ENCODE data around the genes RRBP1, BANF2 and SCP2D1.

DNA sequence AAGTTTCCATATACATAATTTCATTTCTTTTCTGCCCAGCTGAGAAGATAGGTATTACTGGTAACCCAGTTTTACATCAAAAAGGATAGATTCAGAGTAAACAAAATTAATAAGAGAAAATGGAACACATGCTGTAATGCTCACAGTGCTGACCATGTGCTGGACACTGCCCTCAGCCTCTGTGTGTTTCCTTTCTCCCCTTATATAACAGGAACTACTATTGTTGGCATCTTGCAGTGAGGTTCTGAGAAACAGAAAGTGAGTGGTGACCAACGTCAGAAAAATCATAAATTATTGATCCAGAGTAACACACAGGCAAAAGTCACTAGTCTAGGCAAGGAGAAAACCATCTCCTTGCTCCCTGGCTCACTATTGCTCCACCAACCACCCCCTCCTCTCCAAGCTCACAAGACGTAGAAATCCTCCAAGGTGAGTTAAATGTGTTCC, 89.8 kb downstream of the KIF16B start:
- RRBS: no CpG with 5 or more reads among the region's 2 CpGs

DNA sequence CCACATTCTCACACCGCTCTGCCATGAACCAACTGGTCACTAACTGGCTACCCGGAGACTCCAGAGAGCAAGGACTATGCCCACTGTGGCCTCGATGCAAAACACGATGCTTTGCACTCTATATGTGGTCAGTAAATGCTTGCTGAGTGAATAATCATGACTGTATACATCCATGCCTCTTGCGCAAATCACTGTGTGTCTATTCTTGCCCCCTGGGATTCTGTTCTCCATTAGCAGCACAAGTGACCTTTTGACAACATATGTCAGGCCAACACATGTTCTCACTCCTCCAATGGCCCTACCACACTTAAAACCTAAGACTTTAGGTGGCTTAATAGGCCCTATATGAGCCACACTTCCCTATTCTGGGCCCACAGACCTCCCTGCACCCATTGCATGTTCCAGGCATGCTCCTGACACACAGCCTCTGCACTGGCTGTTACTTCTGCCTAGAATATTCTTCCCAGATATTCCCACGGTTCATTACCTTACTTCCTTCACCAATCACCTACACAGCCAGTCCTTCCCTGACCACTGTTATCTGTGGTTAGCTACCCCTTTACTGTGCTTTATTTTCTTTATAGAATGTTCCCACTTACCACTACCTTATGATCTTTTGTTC, 16.8 kb downstream of the KIF16B start:
- RRBS: no CpG with 5 or more reads among the region's 6 CpGs

- RRBS: no CpG with 5 or more reads among the region's 1 CpG
Measured at GRCh38 chr20:16569471-16569871, 3.8 kb downstream of the KIF16B start.

GRCh38 chr20:17202525-17203218, 24.2 kb upstream of the PCSK2 start:
- RRBS: no CpG with 5 or more reads among the region's 12 CpGs

DNA sequence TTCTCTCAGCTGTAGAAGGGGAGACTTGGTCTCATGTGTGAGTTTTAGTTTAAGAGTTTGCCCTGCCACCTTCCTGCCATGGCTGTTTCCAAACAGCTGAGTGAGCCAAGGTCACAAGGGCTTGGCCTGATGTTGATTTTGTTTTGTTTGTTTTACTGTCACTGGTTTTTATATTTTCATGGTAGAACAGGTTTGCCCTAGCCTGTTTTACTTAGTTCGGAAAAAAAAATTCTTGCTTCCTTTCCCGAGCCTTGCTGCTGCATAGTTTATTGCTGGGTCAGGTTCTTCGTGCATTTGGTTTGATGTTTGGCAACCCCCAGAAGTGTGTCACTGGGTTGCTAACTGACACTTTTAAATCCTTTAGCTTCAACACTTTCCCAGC, 35.4 kb downstream of the DSTN start:
- RRBS: no CpG with 5 or more reads among the region's 3 CpGs

- RRBS: no CpG with 5 or more reads among the region's 15 CpGs
Measured at GRCh38 chr20:17611392-17611912, 41.6 kb downstream of the DSTN start.

- RRBS: no CpG with 5 or more reads among the region's 27 CpGs
Measured at GRCh38 chr20:17634702-17635776, 47.0 kb downstream of the RRBP1 start.

GRCh38 chr20:17682071-17682400, at the start of gene RRBP1:
Gene RRBP1 (minus strand): TSS chr20:17682242.
- RRBS: 2% methylated on average over 33 of the region's 45 CpGs

GRCh38 chr20:17699676-17700219, at the start of gene BANF2:
Gene BANF2 (plus strand): TSS chr20:17699966.
- RRBS: no CpG with 5 or more reads among the region's 3 CpGs

DNA sequence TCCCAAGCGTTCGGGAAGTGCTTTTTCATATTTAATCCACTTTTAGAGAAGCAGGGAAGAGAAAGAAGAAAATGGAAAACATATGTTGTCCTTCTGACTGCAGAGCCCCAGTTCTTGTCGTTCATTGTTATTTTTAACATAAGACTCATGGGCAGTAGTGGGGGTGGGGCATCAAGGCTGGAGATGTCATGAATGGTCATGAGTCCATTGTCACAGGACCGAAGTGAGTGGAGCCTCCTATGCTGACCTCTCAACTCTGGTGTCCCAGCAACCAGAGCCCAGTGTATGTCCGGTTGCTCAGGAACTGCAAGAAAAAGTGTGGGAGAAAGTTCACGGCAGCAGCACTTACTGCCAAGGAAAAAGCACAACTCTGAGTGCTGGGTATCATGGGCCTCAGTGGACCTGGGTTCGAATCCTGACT, 108.6 kb downstream of the BANF2 start:
- RRBS: no CpG with 5 or more reads among the region's 7 CpGs

- RRBS: no CpG with 5 or more reads among the region's 10 CpGs
Measured at GRCh38 chr20:17843533-17844263, 124.9 kb downstream of the SNX5 start.

DNA sequence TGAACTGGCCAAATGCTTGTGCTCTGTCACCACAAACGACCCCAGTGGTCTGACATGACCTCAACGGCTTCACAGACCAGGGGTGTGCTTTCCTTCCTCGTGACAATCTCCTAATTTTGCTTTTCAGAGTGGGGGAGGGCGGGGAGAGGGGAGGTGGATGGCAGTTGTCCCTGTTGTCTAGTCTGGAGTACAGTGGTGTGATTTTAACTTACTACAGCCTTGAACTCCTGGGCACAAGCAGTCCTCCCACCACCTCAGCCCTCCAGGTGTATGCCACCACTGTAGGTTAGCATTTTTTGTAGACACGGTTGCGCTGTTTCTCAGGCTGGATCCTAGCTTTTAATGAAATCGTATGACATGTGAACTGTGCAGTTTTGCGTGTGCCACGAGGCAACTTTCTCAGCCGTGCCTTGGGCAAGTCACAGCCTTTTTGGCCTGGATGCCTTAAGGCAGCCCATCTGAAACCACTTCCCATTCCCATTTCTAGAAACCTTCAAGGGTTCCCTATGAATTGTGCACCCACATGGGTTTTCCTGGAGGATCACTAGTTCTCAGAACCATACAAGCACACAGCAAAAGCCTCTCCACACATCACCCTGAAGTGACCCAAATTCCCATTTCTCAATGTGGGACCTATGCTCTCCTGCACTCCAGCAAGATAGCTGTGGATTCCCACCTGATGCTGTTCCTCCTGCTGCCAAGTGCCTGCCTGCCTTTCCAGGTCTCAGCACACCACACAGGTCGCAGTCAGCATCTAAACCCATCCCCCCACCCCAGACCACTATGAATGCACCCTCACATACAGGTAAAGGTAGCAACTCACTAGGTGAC, 29.0 kb downstream of the SNX5 start:
- RRBS: no CpG with 5 or more reads among the region's 11 CpGs

DNA sequence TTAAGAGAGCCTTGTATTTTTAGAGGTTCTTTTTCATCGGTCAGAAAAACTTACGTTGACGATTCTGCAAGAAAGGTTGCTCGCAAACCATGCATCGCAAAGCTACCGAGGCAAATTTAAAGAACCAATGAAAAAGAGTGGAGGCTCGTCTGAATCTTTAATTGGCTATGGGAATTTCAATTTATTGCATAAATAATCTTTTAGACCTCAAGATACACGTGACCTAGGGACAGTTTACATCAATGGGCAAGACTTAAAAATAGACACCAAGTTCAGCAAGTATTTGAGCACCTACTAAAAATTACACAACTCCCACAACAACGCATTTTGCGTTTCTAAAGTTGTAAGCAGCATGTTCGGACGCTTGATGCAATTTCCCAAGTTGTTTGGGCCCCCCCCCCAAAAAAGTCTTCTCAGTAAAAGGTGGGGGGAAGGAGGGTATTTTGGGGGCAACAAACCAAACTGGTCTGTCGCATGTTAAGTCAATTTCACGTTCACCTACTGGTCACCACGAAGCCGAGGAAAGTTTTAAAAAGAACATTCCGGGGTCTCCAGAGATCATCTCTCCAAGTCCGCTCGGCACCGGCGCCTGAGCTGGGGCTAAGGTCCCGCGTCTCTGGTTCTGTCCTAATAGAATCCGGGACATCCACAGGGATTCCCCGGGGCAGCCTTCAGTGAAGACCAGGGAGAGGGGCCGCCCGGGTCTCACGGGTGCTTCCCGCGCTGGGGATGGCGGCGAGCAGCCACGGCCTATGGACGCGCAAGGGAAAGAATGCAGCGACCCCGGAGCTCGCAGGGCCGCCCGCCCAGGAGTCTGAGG, 844 bp downstream of the SNX5 start:
- RRBS: 1% methylated on average over 16 of the region's 40 CpGs

GRCh38 chr20:17971498-17972138, 2.8 kb downstream of the MGME1 start:
- RRBS: no CpG with 5 or more reads among the region's 7 CpGs

DNA sequence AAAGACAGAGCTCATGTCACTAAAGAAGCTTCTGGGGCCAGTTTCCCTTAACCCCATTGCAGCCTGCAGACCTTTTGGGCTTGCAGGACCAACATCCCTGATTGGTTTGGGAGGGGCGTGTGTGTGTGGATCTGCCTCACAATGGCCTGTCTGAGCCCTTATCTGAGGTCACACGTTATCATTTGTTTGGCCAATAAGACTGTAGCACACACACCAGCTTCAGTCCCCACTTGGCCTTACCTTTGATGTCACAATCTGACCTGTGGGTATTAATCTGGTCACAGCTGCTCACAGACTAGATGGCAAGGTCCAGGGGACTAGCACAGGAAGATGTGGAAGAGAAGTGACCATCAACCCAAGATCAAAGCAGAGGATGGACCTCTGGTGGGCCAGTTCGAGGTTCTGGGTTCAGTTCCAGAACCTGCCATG, at the start of gene SCP2D1:
Gene SCP2D1 (plus strand): TSS at position 298 of the 429 bp plus-strand sequence.
- RRBS: no CpG with 5 or more reads among the region's 3 CpGs

GRCh38 chr20:19284270-19285043, 72.0 kb downstream of the SLC24A3 start:
- RRBS: no CpG with 5 or more reads among the region's 3 CpGs

DNA sequence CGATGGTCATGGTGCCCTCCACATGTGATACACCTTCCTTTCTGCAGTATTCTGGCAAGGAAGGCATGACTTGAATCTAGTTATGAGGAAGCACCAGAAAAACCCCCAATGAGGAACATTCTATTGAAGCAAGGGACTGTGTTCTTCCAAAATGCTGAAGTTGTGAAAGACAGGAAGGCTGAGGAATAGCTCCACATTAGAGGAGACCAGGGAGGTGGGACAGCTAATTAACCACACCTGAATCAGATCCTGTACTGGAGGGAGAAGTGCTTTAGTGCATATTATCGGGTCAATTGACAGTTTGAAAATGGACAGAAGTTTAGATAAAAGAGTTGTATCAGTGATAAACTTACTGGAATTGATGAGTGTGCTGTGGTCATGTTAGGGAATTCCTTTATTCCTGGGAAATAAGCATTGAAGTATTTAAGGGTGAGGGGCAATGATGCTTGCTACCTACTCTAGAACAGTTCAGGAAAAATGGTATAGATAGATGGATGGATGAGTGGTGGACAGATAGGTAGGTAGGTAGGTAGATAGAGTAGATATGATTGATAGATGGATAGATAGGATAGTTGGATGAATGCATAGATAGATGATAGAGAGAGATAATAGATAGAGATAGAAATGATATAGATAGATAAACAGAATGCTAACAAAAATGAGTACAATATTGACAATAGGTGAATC, 118.6 kb downstream of the SLC24A3 start:
- RRBS: no CpG with 5 or more reads among the region's 2 CpGs

DNA sequence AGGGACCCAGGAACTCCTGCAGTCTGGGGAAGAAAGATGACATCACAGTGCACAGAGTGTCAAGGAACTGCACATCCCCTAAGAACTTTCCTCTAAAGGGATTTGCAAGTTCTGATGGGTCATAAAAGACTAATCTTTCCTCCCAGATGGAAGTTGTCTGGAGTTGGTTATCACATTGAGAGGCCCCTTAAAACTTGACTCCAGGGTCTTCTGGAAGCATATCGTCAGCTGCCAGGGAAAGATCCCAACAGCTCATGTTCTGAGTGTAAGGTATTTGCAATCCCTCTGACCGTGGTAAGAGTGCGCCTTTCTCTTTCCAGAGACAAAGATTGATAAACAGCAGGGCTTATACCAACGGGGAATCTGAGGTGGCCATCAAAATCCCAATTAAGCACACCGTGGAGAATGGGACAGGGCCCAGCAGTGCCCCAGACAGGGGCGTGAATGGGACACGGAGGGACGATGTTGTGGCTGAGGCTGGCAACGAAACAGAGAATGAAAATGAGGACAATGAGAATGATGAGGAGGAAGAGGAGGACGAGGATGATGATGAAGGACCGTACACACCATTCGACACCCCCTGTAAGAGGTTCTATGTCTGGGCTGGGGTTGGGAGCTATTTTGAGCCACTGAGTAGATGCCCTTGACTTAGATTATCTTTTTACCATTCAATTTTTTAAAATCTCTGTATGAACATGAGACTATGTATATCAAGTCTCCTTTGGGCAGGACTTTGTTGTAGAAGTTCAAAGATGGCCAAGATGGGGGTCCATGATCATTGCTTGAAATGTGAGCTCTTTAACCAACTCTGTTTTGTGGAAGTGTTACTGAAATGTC, 73.1 kb upstream of the RIN2 start:
- RRBS: no CpG with 5 or more reads among the region's 12 CpGs

GRCh38 chr20:19758807-19759421, 856 bp downstream of the RIN2 start:
- RRBS: 82% methylated on average over 15 of the region's 35 CpGs

- RRBS: no CpG with 5 or more reads among the region's 6 CpGs
Measured at GRCh38 chr20:19780226-19780733, 22.2 kb downstream of the RIN2 start.